M059J (cell line): ENCODE results near the genes ALDH3A2, ALDH3A1 and CDRT15L2.

DNA sequence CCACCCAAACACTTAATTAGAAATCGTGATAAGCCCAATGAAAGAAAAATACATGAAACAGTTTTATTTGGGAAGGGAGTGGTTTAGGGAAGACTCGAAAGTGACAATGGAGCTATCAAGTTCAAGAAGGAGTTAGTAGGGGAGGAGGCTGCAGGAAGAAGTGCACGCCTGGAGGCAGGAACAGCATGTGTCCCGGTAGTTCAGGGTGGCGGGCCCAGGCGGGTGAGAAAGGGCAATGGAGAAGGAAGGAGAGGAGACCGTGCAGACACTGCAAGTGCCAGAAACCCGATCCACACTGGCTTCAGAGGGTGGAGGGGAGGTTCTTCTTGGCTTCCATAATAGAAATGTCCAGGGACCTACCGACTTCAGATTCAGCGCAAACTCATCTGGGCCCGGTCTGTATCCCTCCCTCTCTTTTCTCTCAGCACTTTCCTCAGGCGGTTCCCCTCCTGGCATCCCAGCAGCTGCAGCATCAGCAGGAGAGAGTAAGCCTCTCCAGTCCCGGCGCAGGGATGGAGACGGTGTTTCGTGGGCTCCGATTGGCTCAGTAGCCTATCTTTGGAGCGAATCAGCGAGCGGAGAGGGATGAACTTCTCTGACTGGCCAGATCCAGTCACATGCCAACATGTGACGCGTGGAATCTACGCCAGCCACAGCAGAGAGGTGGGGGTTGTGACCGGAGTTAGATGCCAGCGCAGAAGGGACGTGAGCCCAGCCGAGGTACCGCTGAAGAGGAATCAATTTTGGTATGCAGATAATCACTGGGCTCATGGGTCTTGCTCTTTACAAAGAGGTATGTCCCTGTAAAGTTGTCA lies 2.0 kb upstream of the PRPSAP2 start:
- RAMPAGE, long total RNA: no peak

GRCh38 chr17:18977882-18978787 lies 26.2 kb downstream of the SLC5A10 start:
- RAMPAGE, long total RNA: no peak

GRCh38 chr17:19001763-19002690 lies 2.5 kb downstream of the FAM83G start:
- RAMPAGE, long total RNA: no peak

- RAMPAGE, long total RNA: no peak
These were observed 36.2 kb downstream of the RNF112 start for GRCh38 chr17:19446995-19447788.

- RAMPAGE, long total RNA: no peak
These were observed 16.2 kb downstream of the SLC47A1 start for GRCh38 chr17:19549777-19550397.

GRCh38 chr17:19570235-19570759 lies 36.6 kb downstream of the SLC47A1 start:
- RAMPAGE, long total RNA: no peak

GRCh38 chr17:19645559-19646321 lies 2.8 kb upstream of the ALDH3A2 start:
- RAMPAGE, long total RNA: no peak

DNA sequence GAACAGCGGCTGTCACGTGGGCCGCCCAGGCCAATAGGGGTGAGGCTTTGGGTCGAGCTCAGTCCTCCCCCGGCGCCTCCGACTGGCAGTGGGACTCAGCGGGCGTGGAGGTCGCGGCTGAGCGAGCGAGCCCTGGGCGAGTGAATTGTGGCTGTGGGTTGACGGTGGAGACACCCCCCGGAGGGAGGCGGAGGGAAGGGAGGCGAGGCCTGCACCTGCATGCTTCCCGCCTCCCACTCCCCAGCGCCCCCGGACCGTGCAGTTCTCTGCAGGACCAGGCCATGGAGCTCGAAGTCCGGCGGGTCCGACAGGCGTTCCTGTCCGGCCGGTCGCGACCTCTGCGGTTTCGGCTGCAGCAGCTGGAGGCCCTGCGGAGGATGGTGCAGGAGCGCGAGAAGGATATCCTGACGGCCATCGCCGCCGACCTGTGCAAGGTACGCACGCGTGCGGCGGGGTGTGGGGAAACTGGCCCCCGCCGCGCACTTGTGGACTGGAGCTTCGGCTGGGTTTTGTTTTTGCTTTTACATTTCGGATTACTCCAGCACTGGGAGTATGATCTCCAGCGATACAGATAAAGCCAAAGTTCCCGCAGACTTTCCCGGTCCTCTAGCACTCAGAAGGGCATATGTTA lies at the start of gene ALDH3A2:
ALDH3A2 (plus strand) TSS at position 61 of the 631 bp plus-strand sequence.
- RAMPAGE, long total RNA: no peak

GRCh38 chr17:19671732-19672534 lies 23.4 kb downstream of the ALDH3A2 start:
- RAMPAGE, long total RNA: no peak

DNA sequence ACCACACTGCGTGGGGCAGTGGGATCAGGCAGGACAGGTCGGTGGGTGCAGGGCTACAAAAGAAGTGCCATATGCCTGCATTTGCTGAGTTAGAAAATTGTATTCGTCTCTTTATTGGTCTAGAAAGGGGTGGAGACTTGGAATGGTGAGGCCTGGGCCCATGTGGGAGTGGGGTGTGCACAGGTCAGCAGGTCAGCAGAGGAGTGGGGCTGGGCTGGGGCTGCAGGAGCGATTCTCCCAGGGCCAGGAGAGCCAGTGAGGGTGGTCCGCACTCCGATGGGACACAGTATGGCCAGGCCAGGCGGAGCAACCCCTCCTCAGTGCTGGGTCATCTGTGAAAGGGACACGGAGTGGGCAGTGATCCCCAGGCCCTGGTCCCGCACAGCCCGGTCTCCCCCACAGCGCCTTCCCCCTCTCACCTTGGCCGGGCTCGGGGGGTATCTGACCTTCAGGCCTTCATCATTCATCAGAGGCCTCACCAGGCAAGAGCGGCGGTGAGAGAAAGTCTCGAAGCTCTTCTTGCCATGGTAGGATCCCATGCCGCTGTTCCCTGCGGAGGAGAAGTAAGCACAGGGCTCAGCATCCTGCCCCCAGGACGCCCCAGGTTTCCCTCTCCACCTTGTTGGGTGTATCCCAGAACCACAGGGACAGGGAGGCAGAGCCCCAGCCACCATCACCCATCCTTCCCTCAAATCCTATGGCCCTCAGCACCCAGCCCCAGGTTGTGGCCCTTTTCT lies 10.0 kb downstream of the ALDH3A1 start:
- RAMPAGE, long total RNA: no peak

GRCh38 chr17:19747848-19748926 lies at the start of gene ALDH3A1:
ALDH3A1 (minus strand) TSS chr17:19748298.
- RAMPAGE, long total RNA: no peak

DNA sequence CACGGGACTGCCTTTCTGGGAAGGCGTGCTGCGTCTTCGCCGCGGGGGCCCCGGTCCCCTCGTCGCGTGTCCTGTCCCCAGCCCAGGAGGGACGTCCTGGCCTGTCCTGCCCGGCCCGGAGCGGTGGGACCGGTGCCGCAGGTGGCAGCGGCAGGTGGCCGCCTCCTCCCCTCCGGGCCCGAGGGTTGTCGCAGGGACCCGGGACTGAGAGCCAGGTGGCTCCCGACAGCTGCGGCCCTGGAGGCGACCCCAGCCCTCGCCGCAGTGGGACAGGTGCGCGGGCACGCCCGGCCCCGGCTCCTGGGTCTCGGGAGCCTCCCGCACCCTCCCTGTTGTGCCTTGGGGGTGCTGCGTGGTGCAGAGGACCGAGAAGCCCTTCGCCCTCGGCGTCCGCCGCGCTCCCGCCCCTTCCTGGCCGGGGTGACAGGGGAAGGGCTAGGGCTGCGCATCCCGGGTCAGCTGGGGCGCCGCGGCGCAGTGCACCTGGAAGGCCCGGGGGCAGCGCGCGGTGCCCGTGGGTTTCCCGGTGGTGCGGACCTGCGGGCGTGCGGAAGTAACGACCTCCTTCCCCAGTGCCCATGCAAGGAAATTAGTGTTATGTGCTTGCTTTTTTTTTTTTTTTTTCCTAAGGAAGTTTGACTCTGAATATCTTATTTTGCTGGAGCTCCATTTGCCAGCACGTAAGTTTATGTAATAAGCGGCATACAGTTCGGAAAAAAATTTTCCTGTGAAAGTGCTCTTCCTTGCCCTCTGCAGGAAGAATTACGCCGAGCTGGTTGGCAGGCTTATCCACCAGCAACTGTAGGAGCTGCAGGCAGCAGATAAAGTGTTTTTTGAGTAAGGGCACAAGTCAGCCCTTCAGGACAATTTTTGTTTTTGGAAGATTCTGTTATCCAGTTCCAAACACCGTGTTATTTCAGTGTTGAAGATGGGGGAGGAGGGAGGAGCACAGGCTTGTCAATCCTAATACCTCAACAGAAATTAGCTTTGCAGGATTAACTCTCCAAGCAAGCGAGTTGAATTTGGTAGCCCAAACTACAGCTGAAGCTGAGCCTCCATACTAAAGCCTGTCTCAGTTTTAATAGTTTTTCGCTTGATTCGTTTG lies 731 bp downstream of the SPECC1 start:
- RAMPAGE, long total RNA: no peak

DNA sequence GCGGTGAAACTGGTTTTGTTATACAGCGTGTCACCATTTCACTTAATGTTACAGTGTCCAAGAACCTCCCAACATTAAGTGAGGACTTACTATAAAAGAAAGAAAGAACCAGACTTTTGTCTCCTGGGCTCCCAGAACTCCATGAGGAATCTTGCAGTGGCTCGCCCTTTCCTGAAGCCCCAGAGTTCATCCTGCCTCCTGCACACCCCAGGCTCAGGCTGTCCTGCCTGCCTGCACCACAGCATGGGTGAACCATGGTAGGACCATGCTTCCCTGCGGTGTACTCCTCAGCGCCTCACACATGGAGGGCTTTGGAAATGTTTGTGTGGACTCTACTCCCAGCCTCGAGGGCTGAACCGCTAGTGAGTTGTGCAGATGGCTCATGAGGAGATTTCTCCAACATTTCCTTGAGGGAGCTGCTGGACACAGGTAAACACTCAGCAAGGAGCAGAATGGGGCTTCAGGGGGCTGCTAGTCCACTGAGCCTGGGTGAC lies 186.1 kb downstream of the LGALS9B start:
- RAMPAGE, long total RNA: no peak

GRCh38 chr17:20579347-20579856 lies at the start of gene CDRT15L2:
CDRT15L2 (plus strand) TSS chr17:20579724.
- RAMPAGE, long total RNA: no peak

GRCh38 chr17:20588968-20589616 lies 9.6 kb downstream of the CDRT15L2 start:
- RAMPAGE, long total RNA: no peak

- RAMPAGE, long total RNA: no peak
These were observed 127.4 kb downstream of the CDRT15L2 start for GRCh38 chr17:20706828-20707368.

GRCh38 chr17:20840339-20840929 lies 202.4 kb downstream of the USP22 start:
- RAMPAGE, long total RNA: no peak

GRCh38 chr17:20935561-20936200 lies 107.1 kb downstream of the USP22 start:
- RAMPAGE, long total RNA: no peak

- RAMPAGE, long total RNA: no peak
These were observed 40.3 kb downstream of the USP22 start for GRCh38 chr17:21002494-21002979.

- RAMPAGE, long total RNA: no peak
These were observed 27.4 kb downstream of the USP22 start for GRCh38 chr17:21015178-21016016.